A375 (cell line): Measurements from ENCODE around the gene PCED1B.

DNA sequence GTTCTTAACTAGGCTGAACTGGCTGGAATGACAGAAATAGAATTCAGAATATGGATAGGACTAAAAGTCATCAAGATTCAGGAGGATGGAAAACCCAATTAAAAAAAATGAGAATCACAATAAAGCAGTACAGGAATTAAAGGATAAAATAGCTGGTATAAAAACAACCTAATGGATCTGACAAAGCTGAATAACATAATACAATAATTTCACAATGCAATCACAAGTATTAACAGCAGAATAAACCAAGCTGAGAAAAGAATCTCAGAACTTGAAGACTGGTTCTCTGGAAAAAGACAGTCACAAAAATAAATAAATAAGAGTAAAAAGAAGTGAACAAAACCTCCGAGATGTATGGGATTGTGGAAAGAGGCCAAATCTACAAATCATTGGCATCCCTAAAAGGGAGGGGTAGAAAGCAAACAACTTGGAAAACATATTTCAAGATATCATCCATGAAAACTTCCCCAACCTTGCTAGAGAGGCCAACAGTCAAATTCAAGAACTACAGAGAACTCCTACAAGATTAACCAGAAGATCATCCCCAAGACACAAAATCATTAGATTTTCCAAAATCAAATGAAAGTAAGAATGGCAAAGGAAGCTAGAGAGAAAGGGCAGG, 186.5 kb downstream of the SLC38A4 start:
- RAMPAGE, long total RNA, result no peak

DNA sequence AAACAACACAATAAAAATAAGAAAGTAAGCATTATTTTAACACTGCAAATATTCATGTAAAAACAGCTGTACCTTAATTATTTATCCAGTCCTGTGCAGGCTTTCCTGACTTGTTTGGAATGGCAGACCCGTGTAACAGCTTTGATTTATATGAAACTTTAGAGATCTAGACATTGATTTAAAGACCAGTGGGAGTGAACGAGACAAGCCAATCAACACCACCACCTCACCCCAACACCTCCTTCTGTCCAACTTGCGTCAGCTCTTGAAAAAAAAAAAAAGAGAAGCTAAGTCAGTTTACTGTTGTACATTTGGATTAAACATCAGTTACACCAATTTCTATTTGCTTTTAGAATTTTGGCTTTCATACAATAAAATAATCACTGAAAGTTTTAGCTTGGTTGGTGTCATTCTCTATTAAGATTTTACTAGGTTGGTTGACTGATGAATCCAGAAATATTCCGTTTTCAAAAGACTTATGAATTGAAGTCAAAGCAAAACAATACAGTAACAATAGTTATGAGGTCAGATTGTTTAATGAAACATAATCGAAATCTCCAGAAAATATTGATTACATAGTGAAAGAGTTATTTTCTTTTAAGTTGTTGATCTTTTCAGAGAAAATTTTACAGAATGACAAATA, 22.1 kb downstream of the SLC38A4 start:
- RAMPAGE, long total RNA, result no peak

- RAMPAGE, long total RNA, result no peak
Observed at GRCh38 chr12:46830386-46831426, 4.9 kb upstream of the SLC38A4 start.

- RAMPAGE, long total RNA, result no peak
Observed at GRCh38 chr12:47035262-47036015, 44.0 kb upstream of the PCED1B start.

DNA sequence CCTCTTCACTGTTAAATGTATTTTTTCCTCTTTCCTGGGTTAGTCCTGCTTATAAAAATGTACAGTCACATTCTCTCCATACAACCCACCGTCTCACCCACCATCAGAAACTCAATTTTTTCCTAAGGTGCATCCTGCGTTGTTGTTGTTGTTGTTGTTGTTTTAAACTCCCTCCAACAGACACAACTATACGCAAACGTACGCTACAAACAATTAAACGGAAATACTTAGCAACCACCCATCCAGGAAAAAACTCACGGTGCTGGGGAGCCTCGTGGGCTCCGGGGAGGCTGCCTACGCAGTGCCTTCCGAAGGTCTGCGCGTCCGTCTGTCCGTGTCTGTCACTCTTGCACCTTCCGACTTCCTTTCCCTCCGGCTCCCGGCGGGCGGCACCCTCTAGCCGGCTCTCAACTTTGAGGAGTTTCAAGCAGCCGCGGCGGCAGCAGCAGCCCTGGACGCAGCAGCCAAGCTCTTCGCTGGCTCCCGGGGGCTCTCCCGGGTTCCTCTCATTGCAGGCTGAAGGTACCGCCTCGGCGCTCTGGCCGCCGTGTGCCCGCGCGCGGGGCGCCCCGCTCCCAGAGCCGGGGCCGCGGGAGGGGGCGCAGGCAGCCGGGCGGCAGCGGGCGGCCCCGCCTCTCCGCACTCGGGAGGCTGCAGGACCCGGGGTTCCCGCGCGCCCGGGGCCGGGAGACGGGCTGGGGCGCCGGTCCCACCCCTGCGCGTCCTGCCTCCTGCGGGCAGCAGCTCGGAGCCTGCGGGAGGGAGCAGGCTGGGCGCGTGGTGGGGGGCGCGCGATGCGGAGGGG, at the start of gene PCED1B:
Gene PCED1B (plus strand): TSS at position 418 of the 805 bp plus-strand sequence.
- RAMPAGE, long total RNA, result no peak

- RAMPAGE, long total RNA, result no peak
Observed at GRCh38 chr12:47085083-47085550, 5.4 kb upstream of the AMIGO2 start.

DNA sequence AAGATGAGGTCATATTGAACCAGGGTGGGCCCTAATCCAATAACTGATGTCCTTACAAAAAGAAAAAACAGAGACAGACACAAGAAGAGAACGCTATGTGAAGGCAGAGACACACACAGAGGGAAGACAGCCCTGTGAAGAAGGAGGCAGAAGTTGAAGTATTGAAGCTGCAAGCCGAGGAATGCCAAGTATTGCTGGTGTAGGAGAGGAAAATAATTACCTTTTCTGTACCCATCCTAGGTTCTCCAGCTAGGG, 105.4 kb upstream of the AMIGO2 start:
- RAMPAGE, long total RNA, result no peak

DNA sequence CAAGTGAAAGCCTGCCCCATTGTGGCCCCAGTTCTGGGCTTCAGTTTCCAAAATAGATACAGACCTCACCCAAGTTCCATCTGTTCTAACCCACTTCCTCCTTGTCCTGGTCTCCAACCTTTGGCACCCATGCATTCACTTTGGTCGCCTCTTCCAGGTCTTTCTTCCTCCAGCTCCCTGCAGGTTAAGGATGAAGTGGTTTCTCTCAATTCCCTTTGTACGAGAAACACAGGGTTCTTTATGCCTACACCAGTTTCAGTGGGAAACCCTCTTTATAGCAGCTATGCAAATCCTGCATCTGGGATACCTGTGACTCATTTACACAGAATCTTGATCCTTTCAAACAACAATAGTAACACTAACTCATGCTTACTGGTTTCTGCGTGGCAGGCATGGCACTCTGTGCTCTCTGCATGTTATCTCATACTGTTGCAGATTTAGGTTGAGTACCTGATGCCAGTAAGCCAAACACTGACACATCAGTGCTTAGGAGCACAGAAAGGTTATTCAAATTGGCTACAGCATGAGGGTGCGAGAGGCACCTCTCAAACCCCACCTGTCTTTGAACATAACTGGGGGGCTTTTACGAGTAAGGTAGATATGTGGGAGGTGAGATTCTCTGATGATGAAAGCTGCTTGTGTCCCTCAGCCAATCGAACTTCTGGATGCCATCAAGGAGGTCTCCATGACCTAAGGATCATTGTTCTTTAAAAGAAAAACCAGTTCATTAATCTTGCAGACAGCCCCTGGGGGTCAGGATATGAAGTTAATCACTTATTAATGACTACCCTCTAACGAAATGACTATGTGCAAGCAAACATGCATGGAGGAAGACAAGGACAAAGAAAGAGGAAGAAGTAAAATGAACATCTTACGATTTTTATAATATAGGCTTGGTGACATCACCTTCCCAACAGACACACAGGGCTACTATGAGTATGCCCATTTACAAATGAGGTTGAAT, 110.8 kb upstream of the AMIGO2 start:
- RAMPAGE, long total RNA, result no peak

GRCh38 chr12:47207139-47207662, 127.4 kb upstream of the AMIGO2 start:
- RAMPAGE, long total RNA, result no peak

GRCh38 chr12:47223354-47224171, 143.8 kb upstream of the AMIGO2 start:
- RAMPAGE, long total RNA, result no peak

DNA sequence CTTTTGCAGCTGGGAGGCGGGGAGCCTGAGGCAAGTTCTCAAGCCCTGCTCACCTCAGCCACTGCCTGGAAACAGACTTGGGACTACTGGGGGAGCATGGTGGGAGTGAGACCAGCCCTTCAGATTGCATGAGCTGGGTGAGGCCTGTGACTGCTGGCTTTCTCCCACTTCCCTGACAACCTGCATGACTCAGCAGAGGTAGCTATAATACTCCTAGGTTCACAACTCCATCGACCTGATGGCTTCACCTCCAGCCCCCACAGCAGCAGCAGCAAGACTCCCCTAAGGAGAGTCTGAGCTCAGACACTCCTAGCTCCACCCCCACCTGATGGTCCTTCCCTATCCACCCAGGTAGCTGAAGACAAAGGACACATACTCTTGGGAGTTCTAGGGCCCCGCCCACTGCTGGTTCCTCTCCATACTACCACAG, 68.9 kb downstream of the RPAP3 start:
- RAMPAGE, long total RNA, result no peak

- RAMPAGE, long total RNA, result no peak
Observed at GRCh38 chr12:47736701-47737747, 11.7 kb upstream of the ENDOU start.

DNA sequence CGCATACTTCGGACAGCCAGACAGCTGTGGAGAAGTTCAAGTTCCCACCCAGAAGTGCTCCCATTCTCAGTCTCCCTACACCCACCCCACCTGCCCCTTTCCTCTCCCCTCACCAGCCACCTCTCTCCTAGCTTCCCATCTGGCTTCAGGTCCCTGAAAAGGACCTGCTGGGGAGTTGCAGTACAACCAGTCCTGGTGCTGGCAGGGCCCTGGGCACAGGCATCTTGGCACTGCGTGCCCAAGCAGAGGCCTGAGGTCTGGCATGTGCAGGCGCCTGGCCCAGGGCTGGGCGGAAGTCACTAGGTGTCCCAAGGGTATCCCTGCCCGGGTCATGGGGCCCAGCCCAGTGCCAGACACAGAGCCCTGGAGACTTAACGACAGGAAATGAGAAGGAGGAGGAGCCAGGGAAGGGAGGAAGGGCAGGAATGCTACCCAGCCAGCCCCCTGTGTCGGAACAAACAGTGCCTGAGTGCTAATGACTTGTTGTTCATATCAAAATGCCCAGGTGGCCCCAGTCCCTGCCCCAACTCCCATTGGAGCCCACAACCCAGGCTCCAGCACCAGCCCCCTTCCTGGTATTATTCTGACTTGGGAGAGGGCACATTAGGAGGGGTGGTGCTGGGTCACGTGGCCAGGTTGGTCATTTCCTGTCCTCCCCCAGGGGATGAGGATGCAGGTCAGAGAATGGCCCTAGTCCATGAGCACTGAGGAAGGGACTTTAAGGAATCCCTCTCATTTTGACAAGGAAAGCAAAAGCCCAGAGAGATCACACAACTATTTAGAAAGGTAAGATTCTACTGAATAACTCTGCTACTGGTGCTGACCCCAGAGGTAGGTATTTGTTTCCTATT, 5.2 kb downstream of the RAPGEF3 start:
- RAMPAGE, long total RNA, result no peak

DNA sequence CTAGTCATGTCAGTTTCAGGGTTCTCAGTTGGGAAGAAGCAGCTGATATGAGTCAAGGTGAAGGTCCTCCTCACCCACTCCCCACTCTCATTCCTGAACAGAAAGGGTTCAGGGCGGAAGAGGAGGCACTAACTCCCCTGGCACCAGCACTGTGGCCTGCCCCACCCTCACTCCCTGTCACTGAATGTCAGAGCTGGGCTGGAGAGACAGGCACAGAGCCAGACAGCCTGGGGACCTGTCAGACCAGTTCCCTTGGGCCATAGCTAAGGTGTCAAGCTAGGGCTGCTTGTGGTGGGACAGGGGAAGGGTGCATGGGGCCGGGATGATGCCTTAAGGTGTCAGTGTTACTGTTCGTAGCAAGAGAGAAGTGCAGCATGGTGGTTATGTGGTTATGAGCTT, 3.9 kb downstream of the RAPGEF3 start:
- RAMPAGE, long total RNA, result no peak

- RAMPAGE, long total RNA, result no peak
Observed at GRCh38 chr12:47757115-47757815, 1.4 kb downstream of the RAPGEF3 start.

GRCh38 chr12:47784032-47784891, 11.2 kb downstream of the SLC48A1 start:
- RAMPAGE, long total RNA, result no peak

- RAMPAGE, long total RNA, result no peak
Observed at GRCh38 chr12:47789672-47790235, 16.7 kb downstream of the SLC48A1 start.

GRCh38 chr12:47801108-47801959, 18.4 kb downstream of the HDAC7 start:
- RAMPAGE, long total RNA, result no peak

GRCh38 chr12:47807417-47807904, 12.2 kb downstream of the HDAC7 start:
- RAMPAGE, long total RNA, result no peak

DNA sequence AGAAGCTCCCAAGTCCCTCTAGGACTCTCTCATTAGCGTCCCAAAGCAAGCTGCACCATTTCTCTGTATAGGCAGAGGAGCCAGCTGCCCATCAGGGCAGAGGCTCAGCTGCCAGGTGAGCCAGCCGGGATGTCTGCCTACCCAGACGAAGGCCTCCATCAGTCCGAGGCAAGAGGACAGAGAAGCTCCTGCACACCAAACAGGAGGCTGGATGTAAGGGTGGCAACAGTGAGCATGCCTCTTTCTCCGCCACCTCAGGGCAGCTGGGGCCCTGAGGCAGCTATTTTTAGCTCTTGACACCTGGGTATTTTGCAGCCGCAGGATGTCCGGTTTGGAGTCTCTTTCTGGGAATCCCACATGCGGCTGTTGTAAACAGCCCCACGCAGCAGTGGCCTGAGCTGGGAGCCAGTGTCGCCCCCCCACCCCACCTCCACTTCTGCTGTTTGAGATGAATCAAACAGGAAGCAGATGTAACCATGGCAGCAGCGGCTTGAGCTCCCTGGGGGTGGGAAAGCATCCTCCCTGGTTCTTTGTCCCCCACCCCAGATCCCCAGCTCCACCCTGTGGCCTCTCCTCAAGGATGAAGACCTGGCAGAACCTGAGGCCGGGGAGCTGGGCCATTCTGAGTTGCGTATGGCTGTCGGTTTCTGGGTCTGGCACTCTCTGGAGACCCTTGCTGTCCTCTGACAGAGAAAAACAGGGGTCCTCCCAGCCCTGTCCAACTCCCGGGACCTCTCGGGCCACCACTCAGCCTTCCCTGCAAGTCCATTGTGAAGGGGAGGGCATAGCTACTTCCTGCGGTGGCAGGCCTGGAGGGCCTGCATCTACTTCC, 11.6 kb downstream of the HDAC7 start:
- RAMPAGE, long total RNA, result no peak